Colon Carcinoma Metastatic in the Lung (tissue), 2 donors: ENCODE results near the genes NPR3, DNAJC21 and AGXT2.

DNA sequence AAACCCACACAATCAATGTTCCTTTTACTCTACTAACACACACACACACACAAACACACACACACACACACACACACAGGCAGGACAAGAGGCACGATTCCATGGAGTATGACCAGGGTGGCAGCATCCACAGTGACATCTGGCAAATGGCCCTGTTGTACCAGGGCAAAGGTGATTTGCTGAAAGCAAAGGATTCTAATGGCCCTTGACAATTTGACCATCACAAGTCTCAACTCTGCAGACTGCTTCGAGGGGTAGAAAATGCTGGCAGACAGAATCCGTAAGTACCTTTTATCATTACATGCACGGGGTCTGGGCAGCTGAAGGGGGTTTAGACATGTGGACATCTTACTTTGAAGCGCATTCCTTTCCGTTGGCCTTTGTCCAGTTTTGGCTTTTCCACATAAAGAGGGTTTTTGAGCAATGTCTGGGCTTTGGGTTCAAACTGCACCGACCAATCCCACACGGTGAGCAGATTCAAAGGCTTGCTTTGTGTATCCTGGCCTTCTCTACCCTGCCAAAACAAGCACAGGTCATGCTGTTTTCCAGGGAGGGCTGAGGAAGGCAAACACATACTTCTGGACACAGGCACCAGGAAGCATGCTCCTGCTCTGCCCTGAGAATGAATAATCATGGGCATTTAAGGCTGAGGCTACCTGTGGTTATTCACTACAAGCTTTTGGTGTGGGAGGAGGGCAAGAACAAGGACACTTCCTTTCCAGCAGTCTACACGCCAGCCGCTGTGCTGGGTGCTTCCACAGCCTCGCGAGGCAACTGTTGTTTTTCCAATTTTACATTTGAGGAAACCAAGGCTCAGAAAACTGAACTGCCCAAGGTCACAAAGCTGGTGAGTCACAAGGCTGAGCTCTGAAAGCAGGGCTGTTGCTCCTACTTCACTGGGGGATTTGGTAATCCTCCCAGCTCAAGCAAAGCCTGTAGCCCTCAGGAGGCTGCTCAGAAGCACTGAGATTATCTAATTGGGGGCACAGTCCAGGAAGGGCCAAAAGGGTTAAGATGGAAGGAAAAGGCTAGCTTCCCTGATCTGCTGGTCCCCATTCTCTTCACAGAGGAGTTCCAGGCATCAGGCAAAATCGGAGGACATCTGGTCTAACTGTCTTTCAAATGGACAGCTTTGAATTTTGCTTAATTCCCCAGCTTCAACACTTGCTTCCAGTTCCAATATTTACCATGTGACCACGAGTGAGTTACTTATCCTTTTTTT lies 59.7 kb upstream of the GOLPH3 start:
- PRO-cap, 2 experiments, result no peak in any of the 2 experiments

GRCh38 chr5:32402269-32402859 lies 42.2 kb downstream of the ZFR start:
- PRO-cap, 2 experiments, result no peak in any of the 2 experiments

DNA sequence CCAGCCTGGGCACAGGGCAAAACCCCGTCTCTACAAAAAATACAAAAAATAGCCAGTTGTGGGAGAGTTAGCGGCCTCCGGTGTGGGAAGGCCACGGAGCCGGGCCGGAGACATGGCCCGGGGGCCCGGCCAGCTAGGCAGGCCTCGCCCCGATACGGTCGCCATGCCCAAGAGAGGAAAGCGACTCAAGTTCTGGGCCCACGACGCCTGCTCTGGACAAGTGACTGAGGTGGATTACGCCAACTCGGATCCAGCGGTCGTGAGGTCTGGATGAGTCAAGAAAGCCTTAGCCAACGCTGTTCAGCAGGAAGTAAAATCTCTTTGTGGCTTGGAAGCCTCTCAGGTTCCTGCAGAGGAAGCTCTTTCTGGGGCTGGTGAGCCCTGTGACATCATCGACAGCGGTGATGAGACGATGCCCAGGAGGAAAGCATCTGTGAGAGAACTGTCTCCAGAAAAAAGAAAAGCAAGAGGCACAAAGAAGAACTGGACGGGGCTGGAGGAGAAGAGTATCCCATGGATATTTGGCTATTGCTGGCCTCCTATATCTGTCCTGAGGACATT lies 62.6 kb upstream of the SUB1 start:
- PRO-cap, 2 experiments, result no peak in any of the 2 experiments

GRCh38 chr5:32605497-32606130 lies 20.3 kb downstream of the SUB1 start:
- PRO-cap, 2 experiments, result no peak in any of the 2 experiments

GRCh38 chr5:32710935-32711562 lies at the start of gene NPR3:
Gene NPR3, plus strand, starts transcription at chr5:32711321.
- PRO-cap, 2 experiments, result peak in 1 of 2 experiments; most common plus-strand start chr5:32710976 (in 1)

GRCh38 chr5:32712727-32713288 lies 1.7 kb downstream of the NPR3 start:
- PRO-cap, 2 experiments, result no peak in any of the 2 experiments

- PRO-cap, 2 experiments, result no peak in any of the 2 experiments
Observed at GRCh38 chr5:32768062-32768276, 56.8 kb downstream of the NPR3 start.

- PRO-cap, 2 experiments, result peak in 1 of 2 experiments; most common plus-strand start chr5:34480058 (in 1)
Observed at GRCh38 chr5:34479742-34480443, 176.2 kb upstream of the RAI14 start.

- PRO-cap, 2 experiments, result peak in 2 of 2 experiments; most common plus-strand start chr5:34929559 (in 1); most common minus-strand start chr5:34929244 (in 1)
Observed at GRCh38 chr5:34928843-34929724, at the start of gene DNAJC21. Gene DNAJC21, plus strand, starts transcription at chr5:34929559.

GRCh38 chr5:35047558-35048221 lies at the start of gene AGXT2:
Gene AGXT2, minus strand, starts transcription at chr5:35047949.
- PRO-cap, 2 experiments, result no peak in any of the 2 experiments

GRCh38 chr5:35229188-35230165 lies 810 bp downstream of the PRLR start:
- PRO-cap, 2 experiments, result peak in 1 of 2 experiments; most common plus-strand start chr5:35229522 (in 1)

DNA sequence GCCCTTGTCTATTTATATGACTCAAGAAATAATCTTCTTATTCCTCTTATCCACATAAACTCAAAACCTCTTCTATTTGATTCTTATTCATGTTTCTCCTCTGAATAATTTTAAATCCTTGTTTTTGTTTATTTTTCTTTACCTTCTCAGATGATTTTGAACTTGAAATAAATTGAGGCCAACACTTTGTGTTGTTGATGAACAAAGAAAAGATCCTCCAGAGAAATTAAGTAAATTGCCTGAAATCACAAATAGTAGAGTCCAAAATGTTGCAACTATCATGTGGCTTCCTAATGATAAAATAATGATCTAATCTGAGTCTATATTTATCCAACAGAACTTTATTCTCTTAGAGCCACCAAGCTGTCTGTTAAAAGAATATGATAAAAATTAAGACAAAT lies 132.3 kb upstream of the SPEF2 start:
- PRO-cap, 2 experiments, result no peak in any of the 2 experiments

DNA sequence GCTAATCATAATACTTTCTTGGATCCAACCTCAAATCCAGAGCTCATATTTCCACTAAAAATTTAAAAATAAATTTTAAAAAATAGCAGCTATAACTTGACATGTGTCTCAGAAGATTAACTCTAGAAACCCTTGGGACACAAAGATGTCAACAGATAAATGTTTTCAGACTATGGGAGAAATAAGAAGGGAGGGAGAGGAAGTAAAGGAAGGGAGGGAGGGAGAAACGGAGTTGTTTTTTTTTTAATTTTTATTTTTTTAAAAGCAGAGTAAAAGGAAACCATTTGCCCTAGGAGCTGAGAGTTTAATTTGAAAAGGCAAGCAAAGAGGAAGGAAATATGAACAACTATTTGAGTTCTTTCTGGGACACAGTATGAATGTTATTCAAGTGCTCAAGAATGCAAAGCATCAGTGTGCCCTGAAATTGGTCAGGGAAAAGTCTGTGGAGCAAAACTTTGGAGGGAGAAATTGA lies 75.7 kb upstream of the IL7R start:
- PRO-cap, 2 experiments, result no peak in any of the 2 experiments

- PRO-cap, 2 experiments, result no peak in any of the 2 experiments
Observed at GRCh38 chr5:35803100-35803582, 53.5 kb upstream of the IL7R start.

DNA sequence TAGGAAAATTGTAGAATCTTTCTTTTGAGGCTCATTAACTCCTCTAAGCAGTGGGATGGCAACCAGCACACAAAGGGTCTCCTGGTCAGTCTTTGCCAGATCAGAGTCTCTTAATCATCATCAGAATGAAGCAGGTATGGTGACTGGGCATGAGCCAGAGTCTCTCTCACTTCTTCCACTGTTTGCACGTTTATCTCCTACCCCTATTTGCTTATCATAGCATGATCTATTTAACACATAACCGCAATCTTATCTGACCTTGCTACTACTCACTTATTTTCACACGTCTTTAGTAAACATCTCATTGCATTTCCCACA lies 39.9 kb upstream of the IL7R start:
- PRO-cap, 2 experiments, result no peak in any of the 2 experiments

DNA sequence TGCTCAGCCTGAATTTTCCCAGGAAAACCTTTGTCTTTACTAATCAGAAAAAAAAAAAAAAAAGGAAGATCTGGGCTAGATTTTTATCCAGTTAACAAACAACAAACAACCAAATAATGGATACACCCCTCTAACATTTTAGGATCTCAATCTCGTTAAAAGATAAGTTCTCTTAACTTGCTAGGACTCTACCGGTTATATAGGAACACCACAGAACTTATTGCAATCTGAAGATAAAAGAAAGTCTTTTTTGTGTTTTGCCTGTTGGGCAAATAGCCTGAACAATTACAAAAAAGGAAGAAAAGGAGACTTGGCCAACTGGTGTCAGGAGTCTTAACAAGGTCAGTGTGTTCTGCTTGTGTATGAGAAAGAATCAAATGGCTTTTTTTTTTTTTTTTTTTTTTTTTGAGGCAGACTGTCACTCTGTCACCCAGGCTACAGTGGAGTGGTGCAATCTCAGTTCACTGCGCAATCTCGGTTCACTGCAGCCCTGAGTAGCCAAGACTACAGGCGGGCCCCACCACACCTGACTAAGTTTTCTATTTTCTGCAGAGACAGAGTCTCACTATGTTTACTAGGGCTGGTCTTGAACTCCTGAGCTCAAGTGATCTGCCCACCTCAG lies 3.2 kb upstream of the IL7R start:
- PRO-cap, 2 experiments, result peak in 1 of 2 experiments; most common plus-strand start position 482 of the sequence (in 1); most common minus-strand start position 347 of the sequence (in 1)

DNA sequence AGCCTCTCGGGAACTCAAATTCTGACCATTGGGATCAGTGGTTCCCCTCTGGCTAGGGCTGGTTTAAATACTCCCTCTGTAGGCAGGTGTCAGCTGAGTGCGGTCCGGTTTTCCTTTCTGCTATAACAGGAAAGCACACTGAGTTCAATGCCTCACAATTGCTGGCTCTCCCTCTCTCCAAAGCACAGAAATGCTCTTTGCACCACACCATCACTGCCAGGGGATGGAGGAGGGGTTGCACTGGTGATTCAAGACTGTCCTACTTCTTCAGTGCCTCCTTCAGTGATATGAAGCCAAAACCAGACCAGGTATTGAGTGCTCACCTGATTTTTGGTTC lies 22.8 kb upstream of the RANBP3L start:
- PRO-cap, 2 experiments, result no peak in any of the 2 experiments

GRCh38 chr5:36689095-36689683 lies 82.8 kb downstream of the SLC1A3 start:
- PRO-cap, 2 experiments, result peak in 2 of 2 experiments; most common plus-strand start chr5:36689464 (in 2)

GRCh38 chr5:36945397-36945965 lies 68.9 kb downstream of the NIPBL start:
- PRO-cap, 2 experiments, result no peak in any of the 2 experiments

DNA sequence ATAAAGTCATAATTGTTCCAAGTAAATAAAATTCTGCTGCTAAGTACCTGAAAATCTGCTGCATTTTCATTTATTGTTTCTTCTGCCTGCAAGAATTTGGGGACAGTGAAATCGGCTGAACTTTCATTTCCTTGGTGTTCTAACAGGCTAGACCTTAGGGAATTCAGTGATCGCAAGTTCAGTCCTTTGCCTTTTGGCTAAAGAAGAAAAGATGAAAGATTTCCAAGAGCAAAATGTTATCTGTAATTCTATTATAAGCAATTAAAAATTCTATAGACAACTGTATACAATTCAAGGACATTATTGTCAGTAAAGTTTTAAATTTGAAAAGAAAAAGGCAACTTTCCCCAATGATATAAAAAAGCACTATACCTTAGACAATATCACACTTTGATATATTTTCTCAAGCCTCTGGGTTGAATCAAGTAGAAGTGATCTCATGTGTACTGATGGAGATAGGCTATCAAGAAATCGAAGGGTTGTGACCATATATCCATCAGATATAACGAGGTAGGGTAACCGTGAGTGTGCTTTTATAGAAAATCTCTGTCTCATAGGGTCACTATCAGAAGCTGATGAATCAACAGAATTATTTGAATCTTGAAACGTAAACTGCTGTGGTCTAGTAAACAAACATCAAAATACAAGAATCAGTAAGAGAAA lies 21.8 kb downstream of the CPLANE1 start:
- PRO-cap, 2 experiments, result no peak in any of the 2 experiments